Measurements from ENCODE around the gene EN2.

DNA sequence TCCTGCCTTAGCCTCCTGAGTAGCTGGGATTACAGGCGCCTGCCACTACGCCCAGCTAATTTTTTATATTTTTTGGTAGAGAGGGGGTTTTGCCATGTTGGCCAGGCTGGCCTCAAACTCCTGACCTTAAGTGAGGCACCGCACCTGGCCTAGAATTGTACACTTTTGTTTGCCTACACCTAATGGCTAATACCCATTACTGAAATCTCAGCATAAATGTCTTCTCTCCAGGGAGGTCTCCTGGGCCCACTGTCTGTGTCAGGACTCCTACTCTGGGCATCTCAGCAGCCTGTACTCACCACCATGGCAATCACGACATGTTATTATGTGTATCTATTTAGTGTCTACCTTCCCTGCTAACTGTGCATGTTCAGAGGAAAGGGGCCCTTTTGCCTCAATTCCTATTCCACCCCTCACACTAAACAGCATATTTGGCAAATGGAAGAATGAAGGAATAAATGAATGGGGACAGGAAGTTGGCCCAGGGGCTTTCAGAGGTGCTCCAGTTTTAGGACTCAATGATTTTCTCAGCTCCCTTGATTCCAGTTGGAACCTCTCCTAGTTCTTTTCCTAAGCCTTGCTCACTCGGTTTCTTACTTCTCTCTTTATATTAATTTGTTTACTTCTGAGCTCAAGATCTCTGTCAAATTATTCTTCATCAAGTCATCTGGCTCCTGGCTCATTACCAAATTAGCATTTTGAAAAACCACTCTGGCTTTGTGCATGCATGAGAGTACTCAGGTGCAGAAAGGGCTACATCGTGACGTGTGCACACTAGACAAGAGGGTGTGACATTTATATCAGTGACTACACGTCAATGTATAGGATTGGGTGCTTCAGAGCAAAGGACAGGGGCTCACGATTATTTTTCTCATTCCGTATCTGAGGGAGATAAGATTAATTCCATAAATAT lies 646.0 kb upstream of the DPP6 start:
- PRO-cap: no peak
- RAMPAGE, long total RNA, 3 experiments: no peak in any of the 3 experiments

- PRO-cap: no peak
- RAMPAGE, long total RNA, 3 experiments: no peak in any of the 3 experiments
Measured at GRCh38 chr7:153411831-153412797, 640.1 kb upstream of the DPP6 start.

GRCh38 chr7:154051070-154051752 lies 987 bp upstream of the DPP6 start:
- PRO-cap: no peak
- RAMPAGE, long total RNA, 3 experiments: no peak in any of the 3 experiments

- PRO-cap: no peak
- RAMPAGE, long total RNA, 3 experiments: no peak in any of the 3 experiments
Measured at GRCh38 chr7:154853497-154854126, 149.3 kb downstream of the PAXIP1 start.

- PRO-cap: bidirectional peak, plus-strand start at chr7:154928528, minus-strand start at chr7:154928315
- RAMPAGE, long total RNA, 3 experiments: start-site peak on the plus strand in 1 of 3 experiments, at chr7:154928501-154928515 at its widest, 6 reads per replicate
Measured at GRCh38 chr7:154928349-154929028, 74.4 kb downstream of the PAXIP1 start.

GRCh38 chr7:154929029-154929265 lies 74.0 kb downstream of the PAXIP1 start:
- PRO-cap: no peak
- RAMPAGE, long total RNA, 3 experiments: no peak in any of the 3 experiments

DNA sequence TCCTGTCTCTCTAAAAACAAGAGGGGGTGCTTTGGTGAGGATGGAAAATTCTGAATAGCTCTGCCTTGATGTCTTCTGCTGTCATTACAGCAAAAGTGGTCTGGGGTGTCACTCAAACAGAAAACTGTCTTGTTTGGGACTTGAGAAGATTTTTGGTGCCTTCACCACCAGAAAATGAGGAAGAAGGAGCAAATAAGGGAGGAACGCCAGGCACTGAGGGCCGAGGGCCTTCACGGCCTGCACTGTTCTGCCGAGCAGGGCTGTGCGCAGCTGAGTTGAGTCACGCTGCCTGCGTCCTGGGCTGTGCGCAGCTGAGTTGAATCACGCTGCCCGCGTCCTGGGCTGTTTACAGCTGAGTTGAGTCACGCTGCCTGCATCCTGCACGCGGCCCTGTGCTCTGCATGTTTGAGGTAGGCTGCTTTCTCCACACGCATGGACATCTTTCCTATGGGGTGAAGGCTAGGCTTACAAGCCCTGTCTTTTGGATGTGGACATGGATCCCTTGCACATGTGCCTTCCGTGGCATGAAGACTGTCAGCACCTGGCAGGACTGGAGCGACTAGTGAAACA lies 96.5 kb downstream of the HTR5A start:
- PRO-cap: unidirectional peak, minus-strand start at position 249 of the sequence
- RAMPAGE, long total RNA, 3 experiments: no peak in any of the 3 experiments

DNA sequence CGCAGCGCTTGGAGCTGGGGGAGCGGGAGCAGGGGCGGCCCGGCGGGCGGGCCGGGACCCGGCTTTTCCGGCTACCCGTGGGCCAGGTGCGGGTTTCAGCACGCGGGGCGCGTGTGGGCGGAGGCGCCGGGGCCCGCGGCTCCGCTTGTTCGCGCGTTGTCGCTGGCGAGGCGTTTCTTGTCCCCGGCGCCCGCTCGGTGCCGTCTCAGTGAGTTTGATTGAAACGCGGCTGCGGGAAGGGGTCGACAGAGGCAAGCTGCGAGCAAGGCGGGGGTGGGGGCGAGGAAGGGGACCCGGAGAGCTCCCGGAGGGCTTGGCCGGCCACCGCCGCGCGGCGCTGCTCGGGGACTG lies 76.6 kb downstream of the INSIG1 start:
- PRO-cap: no peak
- RAMPAGE, long total RNA, 3 experiments: no peak in any of the 3 experiments

DNA sequence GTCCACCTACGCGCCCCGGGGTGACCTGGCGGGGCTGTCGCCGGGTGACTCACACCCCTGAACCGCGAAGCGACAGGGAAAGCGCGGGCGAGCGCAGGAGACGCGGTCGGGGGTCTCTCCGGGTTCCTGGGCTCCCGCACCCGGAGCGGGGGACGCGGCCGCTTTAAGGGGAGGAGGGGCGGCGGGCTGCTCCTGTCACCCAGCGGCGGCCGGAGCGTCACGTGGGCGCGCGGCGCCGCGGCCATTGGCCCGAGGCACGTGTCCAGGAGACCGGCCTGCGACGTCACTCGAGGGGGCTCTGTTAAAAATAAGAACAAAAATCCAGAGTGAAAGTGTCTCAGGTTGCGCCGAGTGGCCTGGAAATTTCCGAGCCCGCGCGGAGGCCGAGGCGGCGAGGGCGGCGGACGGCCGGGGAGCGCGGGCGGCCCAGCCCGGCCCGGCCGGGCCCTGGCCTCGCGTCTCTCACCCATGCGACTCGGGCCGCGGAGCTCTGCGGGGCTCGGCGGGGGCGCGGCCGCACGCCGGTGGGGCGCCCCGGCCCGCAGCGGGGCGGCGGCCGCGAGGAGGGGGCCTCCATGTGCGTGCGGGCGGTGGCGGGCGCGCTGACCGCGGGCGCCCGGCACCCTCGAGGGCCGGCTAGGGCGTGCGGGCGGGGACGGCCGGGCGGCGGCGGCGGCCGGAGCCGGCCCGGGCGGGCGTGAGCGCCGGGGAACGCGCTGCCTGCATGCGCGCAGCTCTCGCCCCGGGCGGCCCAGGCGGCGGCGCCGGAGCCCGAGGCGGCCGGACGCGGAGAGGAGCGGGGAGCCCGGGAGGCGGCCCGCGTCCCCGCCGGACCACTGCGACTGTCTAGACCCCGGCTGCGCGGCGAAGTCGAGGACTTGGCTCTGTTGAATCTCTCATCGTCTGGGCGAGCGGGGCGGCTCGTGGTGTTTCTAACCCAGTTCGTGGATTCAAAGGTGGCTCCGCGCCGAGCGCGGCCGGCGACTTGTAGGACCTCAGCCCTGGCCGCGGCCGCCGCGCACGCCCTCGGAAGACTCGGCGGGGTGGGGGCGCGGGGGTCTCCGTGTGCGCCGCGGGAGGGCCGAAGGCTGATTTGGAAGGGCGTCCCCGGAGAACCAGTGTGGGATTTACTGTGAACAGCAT lies at the start of gene EN2:
TSS of gene EN2 (plus strand) at position 893 of the 1,143 bp plus-strand sequence.
- PRO-cap: unidirectional peak, plus-strand start at position 252 of the sequence; unidirectional peak, plus-strand start at position 340 of the sequence
- RAMPAGE, long total RNA, 3 experiments: no peak in any of the 3 experiments

- PRO-cap: no peak
- RAMPAGE, long total RNA, 3 experiments: no peak in any of the 3 experiments
Measured at GRCh38 chr7:155763491-155764090, 48.7 kb downstream of the SHH start.

GRCh38 chr7:155768259-155768589 lies 44.0 kb downstream of the SHH start:
- PRO-cap: no peak
- RAMPAGE, long total RNA, 3 experiments: no peak in any of the 3 experiments

DNA sequence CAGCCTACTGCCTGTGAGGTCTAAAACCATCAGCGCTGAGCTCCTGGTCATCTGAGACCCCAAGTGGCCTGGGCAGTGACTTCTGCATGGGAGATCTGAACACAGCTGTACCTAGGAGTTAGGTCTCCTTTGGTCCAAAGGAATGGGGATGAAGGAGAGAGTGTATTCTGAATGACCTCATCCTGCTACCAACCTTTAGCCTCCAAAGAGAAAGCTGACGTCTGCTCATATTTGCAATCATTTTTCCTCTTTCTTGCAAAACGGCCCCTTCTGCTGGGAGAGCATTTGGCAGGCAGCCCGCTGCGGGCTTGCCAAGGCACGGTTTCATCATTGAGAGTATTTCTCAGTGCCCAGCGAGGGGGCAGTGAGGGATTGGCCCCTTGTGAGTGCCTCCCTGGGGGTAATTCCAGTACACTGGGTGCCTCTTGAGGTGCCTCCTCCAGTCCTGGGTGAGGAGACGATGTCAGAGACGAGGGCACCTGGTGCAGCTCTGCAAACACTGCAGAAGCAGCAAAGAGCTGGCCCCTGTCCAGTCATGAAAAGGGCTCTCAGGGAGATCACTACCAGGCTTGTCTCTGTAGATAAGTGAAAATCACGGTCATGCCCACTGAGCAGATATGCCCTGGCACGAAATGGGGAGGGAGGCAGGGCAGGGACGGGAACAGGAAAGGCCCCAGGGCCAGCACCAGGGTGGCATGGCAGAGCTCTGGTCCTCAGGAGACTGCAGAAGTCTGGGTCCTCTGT lies 48.6 kb upstream of the SHH start:
- PRO-cap: no peak
- RAMPAGE, long total RNA, 3 experiments: no peak in any of the 3 experiments

DNA sequence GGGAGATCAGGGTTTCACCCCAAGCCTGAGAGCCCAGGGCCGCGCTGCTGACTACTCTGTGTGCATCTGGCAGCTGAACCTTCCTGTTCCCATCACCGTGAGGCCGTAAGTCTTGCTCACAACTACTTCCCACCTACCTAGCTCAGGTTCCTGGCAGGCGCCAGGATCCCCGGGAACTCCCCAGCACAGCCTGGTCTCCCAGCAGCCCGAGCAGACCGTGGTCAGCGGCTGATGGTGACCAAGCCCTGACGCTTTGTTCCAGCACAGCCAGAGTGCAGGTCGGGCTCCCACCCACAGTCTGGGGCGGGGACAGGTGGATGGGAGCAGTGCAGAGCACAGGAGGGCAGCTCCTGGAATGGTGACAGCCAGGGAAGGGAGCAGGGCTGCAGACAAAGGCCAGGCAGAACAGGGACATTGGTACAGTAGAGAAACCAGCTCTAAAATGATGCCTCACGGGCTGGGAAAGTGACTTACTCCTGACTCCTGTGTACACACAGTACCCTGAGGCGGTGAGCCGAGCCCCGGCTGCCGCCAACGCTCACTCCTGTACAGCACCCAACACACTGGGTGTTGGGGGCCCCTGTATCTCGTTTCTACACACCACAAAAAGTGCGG lies 6.0 kb upstream of the NOM1 start:
- PRO-cap: no peak
- RAMPAGE, long total RNA, 3 experiments: no peak in any of the 3 experiments

DNA sequence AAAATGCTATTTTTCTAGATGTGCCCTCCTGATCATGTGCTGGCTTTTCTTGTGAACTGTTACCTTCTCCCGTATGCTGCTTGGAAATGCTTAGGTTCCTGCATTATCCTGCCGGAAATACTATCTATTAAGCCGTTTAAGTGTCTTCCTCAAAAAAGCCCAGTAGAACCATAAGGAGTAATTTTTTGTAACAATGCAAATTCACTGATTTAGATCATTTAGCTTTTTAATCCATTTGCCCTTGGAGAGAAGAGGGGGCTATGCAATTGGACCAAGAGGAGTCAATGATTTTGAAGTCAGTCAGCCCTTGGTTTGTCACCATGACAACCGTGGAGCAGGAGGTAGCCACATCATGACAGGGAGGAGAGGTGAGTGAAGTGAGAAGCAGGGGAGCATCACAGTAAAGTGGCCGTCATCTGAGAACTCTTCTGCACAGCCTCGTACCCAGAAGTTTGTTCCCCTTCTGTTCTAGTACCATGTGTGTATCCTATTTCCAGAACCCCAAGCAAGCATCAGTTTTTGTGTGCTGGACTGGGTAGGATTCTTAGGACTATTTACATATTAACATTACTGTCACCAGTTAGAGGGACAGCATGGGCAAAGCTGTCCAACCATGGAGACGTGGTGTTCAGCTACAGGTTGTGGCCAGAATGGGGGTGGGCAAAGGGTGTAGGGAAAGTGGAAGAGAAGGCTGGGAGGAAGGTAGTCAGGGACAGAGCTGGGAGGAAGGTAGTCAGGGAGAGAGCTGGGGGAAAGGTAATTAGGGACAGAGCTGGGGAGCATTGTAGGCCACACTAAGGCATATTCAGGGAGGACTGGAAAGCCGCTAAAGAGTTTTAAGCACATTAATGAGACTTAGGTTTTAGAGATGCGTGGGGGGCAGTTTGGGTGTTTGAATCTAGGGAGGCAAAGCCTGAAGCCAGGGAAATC lies 13.0 kb downstream of the UBE3C start:
- PRO-cap: no peak
- RAMPAGE, long total RNA, 3 experiments: no peak in any of the 3 experiments

- PRO-cap: bidirectional peak, plus-strand start at chr7:157272257, minus-strand start at chr7:157272105
- RAMPAGE, long total RNA, 3 experiments: no peak in any of the 3 experiments
Measured at GRCh38 chr7:157271568-157272611, 64.9 kb upstream of the DNAJB6 start.

GRCh38 chr7:157282109-157283035 lies 54.4 kb upstream of the DNAJB6 start:
- PRO-cap: no peak
- RAMPAGE, long total RNA, 3 experiments: no peak in any of the 3 experiments

- PRO-cap: no peak
- RAMPAGE, long total RNA, 3 experiments: no peak in any of the 3 experiments
Measured at GRCh38 chr7:157329115-157329734, 7.6 kb upstream of the DNAJB6 start.

GRCh38 chr7:157352309-157352769 lies 15.5 kb downstream of the DNAJB6 start:
- PRO-cap: no peak
- RAMPAGE, long total RNA, 3 experiments: no peak in any of the 3 experiments

- PRO-cap: no peak
- RAMPAGE, long total RNA, 3 experiments: no peak in any of the 3 experiments
Measured at GRCh38 chr7:157375007-157375431, 38.2 kb downstream of the DNAJB6 start.

- PRO-cap: no peak
- RAMPAGE, long total RNA, 3 experiments: no peak in any of the 3 experiments
Measured at GRCh38 chr7:157390200-157391140, 53.7 kb downstream of the DNAJB6 start.